ENCODE measurements around the genes TCAIM, TMEM42 and LTF.

- RRBS = no CpG with 5 or more reads among the region's 1 CpG
Observed at GRCh38 chr3:43426424-43426692, 140.0 kb downstream of the SNRK start.

DNA sequence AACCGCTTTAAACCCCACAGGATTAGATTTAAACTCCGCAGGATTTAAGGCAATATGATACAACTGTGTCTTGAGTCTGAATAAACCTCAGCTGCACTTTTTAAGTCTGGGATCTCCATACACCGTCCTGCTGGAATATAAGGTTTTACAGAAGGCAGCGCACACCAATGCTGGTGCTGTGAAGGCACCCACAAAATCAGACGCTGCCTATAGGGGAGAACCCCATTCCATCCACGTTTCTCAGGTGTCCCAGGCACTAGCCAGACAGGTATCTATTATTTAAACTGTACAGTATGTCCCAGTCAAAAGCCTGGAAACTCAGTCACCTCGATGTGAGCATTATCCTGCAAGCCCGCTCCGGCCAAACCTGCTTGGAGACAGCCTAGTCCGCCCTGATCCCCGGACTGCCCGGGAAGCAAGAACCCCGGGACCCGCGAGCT, 750 bp downstream of the ANO10 start:
- RRBS = 12% methylated on average over 3 of the region's 15 CpGs

- RRBS = no CpG with 5 or more reads among the region's 1 CpG
Observed at GRCh38 chr3:43755364-43755865, 64.7 kb downstream of the ABHD5 start.

GRCh38 chr3:43998578-43999288, 243.0 kb upstream of the TOPAZ1 start:
- RRBS = 4% methylated on average over 19 of the region's 56 CpGs

DNA sequence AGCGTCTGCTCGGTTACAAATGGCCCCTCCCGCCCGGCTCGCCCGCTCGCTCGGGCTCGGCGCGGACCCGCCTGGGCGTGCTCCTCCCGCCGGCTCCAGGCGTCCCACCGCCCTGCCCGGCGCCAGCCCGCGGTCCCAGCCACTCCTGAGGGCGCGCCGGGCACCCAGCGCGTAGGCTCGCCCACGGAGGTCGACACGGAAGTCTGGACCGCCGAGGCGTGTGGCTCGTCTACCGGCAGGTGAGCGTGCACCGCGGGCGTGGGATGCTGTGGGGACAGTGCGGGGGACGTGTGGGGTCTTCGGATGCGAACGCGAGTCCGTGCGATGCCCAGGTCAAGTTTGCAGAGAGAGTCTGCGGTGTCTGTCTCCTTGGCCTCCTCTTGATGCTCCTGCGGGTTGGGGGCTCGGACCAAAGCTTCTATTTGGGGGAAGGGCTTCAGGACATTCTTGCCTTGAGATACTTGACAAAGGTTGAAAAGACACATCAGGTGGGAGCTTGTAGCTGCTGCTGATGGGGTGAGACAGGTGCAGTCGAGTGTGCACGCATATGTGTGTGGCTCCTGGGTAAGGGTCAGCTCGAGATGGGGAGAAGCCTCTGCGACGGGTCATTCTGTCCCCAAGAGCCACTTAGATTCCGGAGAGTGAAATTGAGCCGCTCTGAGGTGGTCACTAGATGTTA, 242.3 kb upstream of the TOPAZ1 start:
- RRBS = 4% methylated on average over 32 of the region's 57 CpGs

- RRBS = 3% methylated on average over 3 of the region's 37 CpGs
Observed at GRCh38 chr3:44338627-44339233, at the start of gene TCAIM. TSS of gene TCAIM (plus strand) at chr3:44338766.

DNA sequence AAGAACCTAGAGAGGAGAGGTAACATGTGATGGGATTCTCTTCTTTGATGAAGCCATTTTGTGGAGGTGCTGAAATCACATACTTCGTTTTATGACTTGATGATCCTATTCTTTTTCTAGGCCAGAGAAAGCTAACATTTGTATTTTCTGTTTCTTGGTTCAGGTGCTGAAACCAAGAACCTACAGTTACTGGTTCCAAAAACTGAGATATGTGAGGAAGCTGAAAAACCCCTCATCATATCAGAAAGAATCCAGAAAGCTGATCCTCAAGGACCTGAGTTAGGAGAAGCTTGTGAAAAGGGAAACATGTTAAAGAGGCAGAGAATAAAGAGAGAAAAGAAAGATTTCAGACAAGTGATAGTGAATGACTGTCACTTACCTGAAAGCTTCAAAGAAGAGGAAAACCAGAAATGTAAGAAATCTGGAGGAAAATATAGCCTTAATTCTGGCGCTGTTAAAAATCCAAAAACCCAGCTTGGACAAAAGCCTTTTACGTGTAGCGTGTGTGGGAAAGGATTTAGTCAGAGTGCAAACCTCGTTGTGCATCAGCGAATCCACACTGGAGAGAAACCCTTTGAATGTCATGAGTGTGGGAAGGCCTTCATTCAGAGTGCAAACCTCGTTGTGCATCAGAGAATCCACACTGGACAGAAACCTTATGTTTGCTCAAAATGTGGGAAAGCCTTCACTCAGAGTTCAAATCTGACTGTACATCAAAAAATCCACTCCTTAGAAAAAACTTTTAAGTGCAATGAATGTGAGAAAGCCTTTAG, 10.2 kb downstream of the ZNF35 start:
- RRBS = no CpG with 5 or more reads among the region's 7 CpGs

DNA sequence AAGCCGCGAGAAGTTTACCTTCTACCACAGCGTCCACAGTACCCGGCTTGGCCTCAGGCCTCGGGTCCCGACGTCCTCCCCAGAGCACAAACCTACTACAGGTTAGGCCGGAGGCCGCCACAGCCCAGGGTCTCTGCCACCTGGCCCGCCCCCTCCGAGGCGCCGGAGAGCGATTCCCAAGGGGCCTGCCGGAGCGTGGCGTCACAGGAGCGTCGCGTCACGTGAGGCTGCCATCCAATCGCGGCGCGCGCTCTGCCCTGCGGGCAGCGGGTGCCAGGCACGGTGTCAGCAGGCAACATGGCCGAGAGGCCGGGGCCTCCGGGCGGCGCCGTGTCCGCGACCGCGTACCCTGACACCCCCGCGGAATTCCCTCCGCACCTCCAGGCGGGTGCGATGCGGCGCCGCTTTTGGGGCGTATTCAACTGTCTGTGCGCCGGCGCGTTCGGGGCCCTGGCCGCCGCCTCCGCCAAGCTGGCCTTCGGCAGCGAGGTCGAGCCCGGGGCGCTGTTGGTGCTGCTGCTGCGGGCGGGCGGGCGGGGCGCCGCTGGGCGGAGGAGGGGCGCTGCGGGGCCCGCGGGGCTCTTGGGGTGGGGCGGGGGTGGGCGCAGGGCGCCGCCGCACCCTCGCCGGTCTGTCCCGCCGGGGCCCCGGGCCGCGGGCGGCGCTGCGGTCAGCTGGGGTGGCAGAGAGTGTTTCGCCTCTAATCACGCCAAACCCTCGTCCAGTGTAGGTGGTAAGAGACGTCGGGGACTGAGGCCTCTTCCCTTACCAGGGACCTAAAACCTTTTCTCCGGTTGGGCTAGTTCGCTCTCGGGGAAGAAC, at the start of gene TMEM42:
TSS of gene TMEM42 (plus strand) at position 285 of the 822 bp plus-strand sequence.
- RRBS = 3% methylated on average over 27 of the region's 95 CpGs

DNA sequence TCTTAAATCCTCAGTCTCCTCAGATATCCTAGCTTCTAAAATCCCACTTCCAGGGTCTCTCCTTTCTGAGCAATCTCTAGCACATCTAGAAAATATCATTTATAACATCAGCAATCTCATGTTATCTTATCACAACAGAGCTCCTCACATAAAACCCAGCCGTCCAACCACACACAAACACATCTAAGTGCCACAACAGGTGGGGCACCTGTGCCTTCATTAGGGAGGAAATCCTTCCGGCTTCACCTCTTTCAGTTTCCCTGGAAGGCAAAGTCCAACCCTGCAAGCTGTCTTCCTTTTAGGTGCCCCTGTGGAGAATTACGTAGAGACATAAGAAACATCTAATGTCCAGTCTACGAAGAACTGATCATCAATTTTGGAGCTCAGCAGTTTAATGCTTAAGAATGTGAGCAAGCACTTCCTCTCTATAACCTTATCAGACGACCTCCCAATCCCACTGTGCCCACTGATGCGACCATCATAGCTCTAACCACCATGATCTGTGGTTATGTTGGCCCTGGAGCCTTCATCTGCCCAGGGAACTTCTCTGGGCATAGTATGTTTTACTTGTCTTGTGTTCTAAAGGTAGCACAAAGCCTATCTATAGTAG, 1.5 kb downstream of the ZDHHC3 start:
- RRBS = no CpG with 5 or more reads among the region's 6 CpGs

- RRBS = no CpG with 5 or more reads among the region's 16 CpGs
Observed at GRCh38 chr3:45110047-45110888, 35.9 kb downstream of the CDCP1 start.

DNA sequence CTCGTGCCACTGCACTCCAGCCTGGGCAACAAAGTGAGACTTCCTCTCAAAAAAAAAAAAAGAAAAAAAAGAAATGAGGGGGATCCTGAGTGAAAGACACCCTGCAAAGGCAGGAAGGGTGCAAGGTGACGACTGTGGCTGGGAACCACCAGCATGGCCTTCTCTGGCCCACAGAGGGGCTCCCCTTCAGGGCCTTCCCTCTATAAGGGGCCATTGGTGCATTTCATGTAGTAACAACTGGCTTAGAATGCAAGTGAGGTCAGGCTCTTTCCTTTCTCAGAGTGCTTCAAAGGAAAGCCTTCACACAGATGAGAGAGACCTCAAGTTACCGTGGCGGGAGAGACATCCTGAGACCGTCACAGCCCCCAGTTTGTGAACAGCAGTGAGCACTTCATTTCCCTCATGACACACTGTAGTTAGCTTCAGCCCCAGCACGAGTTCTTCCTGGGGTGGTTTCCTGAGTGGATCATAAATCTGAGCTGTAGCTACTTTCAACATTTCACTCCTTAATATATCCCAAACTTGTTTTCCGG, 96.6 kb upstream of the LIMD1 start:
- RRBS = no CpG with 5 or more reads among the region's 7 CpGs

DNA sequence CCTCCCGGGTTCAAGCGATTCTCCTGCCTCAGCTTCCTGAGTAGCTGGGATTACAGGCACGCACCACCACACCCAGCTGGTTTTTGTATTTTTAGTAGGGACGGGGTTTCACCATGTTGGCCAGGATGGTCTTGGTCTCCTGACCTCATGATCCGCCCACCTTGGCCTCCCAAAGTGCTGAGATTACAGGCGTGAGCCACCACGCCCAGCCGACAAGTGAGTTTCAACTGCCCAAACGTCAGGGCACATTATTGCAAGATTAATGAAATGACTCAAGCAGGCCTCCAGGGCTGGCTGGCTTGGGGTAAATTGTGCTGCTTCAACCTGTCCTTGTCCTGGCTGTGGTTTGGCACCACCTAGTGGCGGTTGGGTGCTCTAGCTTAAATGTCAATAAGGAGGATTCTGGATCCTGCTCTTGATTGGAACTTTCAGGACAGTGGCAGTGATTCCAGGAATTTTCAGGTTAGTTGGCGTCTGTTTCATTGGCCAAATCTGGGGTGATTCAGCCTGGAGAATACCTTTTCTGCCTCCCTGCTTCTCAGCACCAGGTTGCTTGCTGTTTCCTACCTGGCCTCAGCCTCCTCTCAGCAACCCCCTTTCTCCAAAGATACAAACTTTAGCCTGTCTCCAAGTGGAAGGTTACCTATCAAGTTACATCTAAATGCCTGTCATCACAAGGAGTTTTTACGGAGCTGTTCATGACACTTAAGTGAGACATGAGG, 32.4 kb upstream of the SACM1L start:
- RRBS = no CpG with 5 or more reads among the region's 12 CpGs

- RRBS = no CpG with 5 or more reads among the region's 1 CpG
Observed at GRCh38 chr3:45736578-45737032, 47.4 kb downstream of the SACM1L start.

- RRBS = no CpG with 5 or more reads among the region's 2 CpGs
Observed at GRCh38 chr3:45945256-45945642, 2.0 kb downstream of the CXCR6 start.

- RRBS = no CpG with 5 or more reads among the region's 6 CpGs
Observed at GRCh38 chr3:45972353-45973450, 22.9 kb downstream of the FYCO1 start.

GRCh38 chr3:45987554-45988159, 8.0 kb downstream of the FYCO1 start:
- RRBS = no CpG with 5 or more reads among the region's 5 CpGs

- RRBS = no CpG with 5 or more reads among the region's 4 CpGs
Observed at GRCh38 chr3:46429705-46429904, 22.5 kb downstream of the CCRL2 start.

DNA sequence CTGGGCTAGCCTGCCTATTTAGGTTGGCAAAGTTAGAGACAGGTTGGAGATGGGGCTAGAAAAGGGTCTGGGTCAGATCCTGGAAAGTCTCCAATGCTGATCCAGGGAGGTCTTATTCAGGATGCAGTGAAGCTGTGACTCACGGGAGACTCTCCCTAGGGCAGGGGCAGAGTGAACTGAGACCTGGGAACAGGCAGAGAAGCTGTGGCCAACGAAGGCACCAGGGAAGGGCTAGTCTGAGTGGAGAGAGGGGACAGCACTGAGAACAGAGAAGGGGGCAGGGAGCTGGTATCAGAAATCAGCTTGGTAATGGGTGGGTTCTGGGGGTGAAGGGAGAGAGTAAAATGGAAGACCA, 2.2 kb downstream of the LTF start:
- RRBS = no CpG with 5 or more reads among the region's 2 CpGs

DNA sequence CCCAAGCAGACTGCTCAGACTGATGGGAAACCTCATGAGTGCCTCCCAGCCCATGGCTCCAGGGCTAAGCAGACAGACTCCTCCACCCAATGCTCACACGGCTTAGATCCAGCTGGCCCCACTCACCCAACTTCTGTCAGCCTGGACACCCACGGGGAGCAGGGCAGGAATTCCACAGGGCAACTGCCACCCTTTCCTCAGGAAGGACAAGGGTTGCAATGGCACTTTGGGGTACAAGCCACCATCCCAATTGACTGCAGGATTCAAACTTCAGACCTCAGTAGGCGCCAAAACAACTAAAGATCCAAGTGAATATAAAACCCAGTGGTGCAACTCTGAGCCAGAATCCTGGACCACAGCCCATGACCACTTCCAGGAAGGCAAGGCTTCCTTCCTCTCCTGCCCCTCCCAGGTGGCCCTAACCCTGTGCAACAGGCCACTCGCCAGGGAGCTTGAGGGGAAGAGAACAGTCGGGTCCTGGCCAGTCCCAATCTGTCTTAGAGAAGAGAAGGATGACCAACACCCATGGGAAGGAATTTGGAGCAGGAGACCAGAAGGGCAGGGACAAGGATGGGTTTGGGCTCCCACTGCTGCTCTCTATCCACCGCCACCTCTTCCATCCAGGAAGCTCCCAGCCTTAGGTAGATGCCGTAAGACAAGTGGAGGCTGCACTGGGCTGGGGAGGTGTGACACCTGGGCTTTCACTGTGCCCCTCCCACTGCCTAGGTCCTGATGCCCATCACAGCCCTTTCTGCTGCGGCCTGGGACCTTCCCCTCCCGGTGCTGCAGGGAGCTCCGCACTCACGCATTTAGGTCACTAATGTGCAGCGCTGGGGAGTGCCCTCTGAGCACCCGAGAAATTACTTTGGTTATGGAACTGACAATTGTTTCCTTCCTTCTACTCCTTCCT, 1.1 kb downstream of the LTF start:
- RRBS = no CpG with 5 or more reads among the region's 13 CpGs

- RRBS = 29% methylated on average over 1 of the region's 25 CpGs
Observed at GRCh38 chr3:46464730-46465340, at the start of gene LTF. TSS of gene LTF (minus strand) at chr3:46464905.